Karpas-422 (cell line): ENCODE results near the genes UBASH3B, BSX and CLMP.

DNA sequence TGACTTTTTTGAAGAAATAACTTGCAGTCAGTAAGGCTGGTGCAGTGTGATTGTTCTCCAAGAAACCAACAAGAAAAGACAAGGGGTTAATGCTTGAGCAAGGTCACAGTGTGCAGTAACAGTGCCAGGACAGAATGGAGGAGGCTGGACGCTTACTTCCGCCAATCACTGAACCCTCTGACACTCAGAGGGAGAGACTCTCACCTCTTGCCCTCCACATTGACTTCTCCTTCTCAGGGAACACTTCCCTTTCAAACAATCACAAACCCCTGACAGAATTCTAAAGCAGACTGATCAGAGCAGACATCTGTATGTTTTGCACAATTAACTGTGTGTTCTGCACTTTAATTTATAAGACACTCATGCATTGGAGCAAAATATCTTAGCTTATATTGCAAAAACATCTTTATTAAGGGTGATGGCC lies 228.4 kb downstream of the BLID start:
- PRO-cap, result no peak
- RAMPAGE, long total RNA, result no peak

GRCh38 chr11:122101122-122101418 lies 14.9 kb downstream of the BLID start:
- PRO-cap, result no peak
- RAMPAGE, long total RNA, result no peak

DNA sequence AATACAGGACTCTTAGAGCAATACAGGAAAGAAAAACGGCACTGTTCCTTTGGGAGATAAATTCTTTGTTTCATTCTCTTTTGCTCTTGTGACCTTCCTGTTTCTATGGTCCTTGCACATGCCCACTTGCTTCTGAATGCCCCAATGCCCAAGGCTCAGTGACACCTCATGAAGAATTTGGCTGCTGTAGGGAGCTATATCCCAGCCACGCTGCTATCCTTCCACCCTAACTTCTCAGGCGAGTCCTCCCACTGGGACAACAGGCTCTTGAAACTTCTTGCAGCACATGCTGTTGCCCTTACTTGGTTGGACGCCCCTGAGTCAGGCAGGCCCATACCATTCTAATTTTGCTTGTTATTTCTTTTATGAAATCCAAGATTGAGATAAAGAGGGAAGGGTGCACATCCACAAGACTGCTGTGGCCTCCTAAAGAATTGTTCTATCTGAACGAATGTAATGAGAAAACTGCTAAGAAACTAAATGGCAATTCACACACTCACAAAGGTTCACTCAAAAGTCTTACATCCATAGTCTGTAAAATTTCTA lies 57.6 kb upstream of the BLID start:
- PRO-cap, result no peak
- RAMPAGE, long total RNA, result no peak

GRCh38 chr11:122202719-122203582 lies 86.9 kb upstream of the BLID start:
- PRO-cap, result no peak
- RAMPAGE, long total RNA, result no peak

GRCh38 chr11:122207386-122208326 lies 91.6 kb upstream of the BLID start:
- PRO-cap, result no peak
- RAMPAGE, long total RNA, result no peak

DNA sequence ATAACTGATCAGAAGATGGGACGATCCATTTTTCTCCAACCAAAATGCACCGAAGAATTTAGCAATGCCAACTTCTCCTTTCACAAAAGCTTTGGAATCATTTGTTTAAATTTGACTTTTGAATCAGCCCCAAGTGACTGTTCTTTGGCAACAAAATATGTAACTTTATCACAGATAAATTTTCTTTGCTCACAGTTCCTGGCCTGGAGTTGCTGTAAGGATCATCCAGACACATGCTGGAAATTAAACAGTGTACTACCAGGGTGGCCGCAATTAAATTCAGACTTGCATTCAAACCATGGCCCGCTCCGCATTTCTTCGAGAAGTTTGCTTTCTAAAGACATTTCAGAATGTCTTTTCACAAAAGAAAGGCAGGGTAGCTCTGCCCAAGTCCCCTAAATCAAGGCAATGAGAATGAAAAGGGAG lies 189.4 kb upstream of the BLID start:
- PRO-cap, result no peak
- RAMPAGE, long total RNA, result no peak

GRCh38 chr11:122655444-122656159 lies at the start of gene UBASH3B:
Gene UBASH3B, plus strand, starts transcription at chr11:122655722.
- PRO-cap, result unidirectional peak, plus-strand start at chr11:122655894
- RAMPAGE, long total RNA, result no peak

DNA sequence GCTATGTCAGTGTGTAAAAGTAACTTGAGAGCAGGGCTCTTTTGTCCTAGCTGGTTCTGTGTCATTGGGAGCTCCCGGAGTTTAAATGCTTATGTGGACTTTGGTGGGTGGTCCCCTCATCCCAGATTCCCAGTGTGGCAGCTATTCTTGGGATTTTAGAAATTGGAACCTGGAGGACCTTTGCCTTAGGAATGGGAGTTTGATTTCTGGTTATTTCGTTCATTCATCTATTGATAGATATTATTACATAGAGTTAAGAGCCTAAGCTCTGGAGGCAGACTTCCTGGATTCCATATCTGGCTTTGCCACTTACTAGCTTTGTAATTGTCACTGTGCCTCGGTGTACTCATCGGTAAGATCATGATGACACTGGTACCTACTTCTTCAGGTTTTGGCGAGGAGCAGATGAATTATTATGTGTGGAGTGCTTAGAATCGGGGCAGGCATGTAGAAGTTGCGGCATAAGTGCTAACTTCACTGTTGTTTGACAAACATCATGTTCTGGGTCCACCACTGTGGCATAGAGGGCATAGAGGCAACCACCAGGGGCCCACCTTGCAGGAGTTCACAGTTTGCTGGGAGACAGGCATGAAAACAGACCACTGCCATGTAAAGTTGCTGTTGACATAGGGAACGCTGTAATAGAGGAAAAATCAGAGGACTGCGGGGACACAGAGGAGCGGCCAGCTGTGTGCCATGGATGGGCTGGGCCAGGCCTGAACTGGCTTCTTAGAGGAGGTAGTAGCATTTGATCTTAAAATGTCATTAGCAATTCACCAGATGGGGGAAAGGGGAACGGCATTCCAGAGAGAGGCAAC lies 68.6 kb downstream of the UBASH3B start:
- PRO-cap, result no peak
- RAMPAGE, long total RNA, result no peak

- PRO-cap, result no peak
- RAMPAGE, long total RNA, result no peak
Measured at GRCh38 chr11:122789041-122789268, 49.3 kb upstream of the CRTAM start.

DNA sequence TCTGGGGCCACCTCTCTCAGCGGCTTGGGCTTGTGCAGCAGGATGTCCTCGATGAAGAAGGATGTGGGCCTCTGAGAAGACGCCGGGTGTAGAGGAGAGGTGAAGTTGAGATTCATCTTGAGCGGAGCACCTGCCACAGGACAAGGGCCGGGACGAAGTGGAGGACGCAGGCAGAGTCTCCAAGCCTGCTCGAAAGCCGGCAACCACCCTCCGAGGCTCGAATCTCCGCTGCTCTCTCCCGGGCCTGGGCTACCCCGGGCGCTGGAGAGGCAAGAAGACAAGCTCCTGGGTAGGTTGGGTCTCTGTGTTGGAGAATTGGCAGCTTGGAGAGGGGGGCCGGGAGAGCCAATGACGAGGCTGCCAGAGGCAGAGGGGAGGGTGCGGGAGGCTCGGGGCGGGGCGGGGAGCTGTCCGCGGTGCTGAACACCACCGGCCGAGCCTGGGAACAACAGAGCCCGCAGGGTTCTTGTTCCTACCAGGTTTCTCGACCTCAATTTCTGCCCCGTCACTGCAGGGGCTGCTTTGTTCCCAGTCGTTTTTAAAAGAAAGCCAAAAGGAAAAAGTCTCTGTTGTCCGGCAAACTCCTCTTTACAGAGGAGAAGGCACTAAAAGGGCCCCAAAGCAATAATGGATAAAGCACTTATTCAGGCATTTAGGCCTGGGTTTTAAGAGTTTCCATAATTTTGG lies at the start of gene BSX:
Gene BSX (minus strand): TSS at position 279 of the 687 bp plus-strand sequence.
- PRO-cap, result no peak
- RAMPAGE, long total RNA, result no peak

- PRO-cap, result no peak
- RAMPAGE, long total RNA, result no peak
Measured at GRCh38 chr11:123122059-123123017, 60.4 kb upstream of the HSPA8 start.

DNA sequence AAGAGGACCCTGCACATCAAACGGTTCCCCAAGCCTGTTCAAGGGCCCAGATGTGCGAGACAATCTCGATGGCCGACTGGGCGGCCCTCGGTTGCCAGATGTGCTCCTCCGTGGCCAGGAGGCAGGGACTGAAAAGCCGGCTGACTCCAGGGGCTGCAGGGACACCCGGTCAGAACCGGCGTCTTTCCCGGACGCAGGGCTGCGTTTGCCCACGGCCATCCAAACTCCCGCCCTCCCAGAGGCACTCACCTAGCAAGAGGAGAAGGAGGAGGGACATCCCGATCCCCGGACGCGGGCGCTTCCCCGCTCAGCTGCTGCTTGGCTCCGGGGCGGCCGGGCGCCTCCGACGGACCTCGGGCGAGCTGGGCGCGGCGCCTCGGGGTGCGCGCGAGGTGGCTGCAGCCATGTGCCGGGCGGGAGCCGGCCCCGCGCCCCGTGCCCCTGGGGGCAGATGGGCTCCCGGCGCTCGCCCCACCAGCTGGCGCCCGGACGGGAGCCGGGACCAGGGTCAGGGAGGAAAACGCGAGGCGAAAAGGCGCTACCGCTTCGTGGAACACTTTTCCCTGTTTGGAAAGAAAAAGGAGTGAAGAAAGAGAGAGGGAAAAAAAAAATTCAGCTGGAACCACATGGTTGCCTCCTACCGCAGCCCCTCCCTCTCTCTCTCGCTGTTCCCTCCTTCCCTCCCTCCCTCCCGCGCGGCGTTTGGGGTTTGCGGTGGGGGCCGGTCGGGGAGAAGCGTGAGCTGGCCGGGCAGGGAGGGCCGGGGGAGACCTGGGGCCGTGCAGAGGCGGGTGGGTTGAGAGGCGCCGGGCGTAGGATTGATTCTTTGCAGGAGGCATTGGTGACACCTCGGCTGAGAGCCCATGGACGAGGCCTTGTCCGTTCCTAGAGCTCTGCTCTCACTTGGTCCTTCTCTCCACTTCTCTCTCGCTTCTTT lies at the start of gene CLMP:
Gene CLMP (minus strand): TSS at position 585 of the 937 bp plus-strand sequence.
- PRO-cap, result no peak
- RAMPAGE, long total RNA, result no peak

DNA sequence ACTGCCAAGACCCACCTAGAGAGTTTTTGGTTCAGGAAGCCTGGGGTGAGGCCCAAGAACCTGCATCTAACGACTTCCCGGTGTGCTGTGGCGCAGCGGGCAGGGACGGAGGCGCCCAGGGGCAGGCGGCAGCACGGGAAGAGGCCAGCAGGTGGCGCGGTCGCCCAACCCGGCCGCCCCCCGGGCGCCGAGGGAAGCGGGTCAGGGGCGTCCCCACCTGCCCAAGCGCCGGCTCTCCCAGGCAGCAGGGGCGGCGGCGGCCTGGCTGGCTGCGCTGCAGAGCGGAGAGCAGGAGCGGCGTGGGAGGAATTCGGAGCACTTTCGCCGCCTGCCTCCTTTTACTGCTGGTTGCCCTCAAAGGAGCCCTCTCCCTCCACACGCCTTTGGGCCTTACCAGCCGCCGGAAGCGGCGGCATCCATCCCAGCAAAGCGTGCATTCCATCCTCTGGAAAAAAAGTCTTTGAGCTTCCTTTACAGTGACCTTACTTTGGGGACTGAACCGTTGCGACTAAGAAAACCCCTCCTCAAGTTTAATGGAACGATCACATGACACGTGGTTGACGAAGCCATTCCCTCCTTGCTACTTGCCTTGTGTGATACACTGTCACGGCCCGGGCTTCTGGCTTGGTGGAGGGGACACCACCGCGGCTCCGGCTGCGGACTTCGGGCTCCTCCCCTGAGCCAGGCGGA lies 106.8 kb upstream of the CLMP start:
- PRO-cap, result no peak
- RAMPAGE, long total RNA, result no peak

DNA sequence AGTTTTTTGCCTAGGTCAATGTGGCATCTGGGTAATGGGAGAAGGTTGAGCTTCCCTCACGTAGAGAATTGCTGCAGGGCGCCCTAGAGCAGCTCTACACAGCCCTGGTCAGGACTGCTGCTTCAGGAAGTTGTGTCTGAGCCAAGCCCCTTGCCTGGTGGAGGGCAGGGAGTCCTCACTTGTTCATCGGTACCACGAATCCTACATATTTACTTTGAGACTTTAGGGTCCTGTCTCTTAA lies 1.6 kb downstream of the GRAMD1B start:
- PRO-cap, result no peak
- RAMPAGE, long total RNA, result no peak

DNA sequence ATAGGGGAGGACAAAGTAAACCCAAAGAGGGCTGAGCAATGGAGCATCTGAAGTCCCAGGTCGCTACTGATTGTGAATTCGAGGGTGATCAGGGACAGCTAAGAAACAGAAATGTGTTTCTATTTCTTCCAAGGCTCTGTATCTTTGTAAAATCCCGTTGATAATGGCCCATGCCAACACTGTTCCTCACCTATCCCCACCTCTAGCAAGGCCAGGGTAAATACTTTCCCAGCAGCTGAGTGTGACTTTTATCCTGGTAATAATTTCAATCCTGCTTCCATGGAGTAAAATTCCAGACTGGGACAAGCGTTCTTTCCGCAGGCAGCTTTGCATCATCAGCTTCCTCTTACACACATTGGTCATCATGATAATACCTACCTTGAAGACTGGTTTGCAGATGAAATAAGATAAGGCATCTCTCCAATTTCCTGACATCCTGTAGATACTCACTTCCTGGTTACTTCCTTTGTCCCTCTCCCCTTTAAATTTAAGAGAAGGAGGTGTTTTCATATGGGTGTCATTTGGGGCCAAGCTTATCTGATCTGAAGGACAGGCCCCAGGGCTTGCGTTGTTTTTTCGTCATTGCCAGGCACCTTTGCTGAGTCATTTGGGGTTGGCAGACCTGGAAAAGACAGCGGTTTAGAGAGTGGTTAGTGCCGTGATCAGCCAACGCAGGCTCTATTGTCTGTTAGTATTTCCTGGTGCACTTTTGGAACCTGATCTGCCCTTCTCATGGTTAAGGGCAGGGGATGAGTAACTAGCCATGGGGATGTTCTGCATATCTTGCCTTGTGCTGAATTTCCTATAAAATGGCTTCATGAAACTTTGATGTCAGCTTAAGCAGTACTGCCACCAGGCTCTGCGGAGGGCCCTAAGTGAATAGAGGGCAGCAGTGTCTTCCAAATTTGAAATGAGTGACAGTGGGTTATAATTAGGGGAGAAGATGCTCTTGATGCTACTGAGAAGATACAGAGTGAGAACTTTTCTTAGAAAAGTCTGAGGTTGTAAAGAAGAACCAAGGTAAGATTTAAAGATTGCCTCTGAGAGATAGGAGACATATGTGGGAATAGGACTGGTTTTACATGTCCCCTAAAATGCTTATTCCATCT lies 24.1 kb downstream of the GRAMD1B start:
- PRO-cap, result no peak
- RAMPAGE, long total RNA, result no peak

DNA sequence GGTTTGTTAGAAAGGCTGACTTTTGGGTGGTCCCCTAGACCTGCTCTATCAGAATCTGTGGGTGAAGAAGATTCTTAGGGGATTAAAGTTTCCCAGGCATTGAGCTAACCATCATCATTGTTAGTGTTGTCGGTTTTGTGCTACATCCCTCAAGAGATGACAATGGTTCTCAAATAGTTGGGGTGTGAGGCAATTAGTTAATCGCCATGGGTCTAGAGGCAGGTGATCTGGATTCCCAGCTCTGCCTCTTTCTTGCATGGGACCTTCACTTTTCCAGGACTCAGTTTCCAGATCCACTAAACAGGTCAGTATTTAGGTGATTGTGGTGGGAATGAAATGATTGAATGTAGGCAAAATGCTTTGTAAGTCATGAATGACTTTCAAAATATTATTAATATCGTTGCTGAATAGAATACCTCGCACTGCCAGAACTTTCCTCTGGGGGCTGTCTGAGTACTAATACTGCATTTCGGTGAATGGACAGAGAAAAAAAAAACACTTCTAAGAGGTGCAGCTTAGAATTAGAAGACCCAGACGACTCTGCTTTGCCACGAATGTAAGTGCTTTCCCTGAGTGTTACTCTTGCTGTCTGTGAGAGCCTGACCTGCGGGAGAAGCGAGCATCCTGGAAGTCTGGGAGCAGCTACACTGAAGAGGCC lies 95.2 kb downstream of the SCN3B start:
- PRO-cap, result no peak
- RAMPAGE, long total RNA, result no peak

DNA sequence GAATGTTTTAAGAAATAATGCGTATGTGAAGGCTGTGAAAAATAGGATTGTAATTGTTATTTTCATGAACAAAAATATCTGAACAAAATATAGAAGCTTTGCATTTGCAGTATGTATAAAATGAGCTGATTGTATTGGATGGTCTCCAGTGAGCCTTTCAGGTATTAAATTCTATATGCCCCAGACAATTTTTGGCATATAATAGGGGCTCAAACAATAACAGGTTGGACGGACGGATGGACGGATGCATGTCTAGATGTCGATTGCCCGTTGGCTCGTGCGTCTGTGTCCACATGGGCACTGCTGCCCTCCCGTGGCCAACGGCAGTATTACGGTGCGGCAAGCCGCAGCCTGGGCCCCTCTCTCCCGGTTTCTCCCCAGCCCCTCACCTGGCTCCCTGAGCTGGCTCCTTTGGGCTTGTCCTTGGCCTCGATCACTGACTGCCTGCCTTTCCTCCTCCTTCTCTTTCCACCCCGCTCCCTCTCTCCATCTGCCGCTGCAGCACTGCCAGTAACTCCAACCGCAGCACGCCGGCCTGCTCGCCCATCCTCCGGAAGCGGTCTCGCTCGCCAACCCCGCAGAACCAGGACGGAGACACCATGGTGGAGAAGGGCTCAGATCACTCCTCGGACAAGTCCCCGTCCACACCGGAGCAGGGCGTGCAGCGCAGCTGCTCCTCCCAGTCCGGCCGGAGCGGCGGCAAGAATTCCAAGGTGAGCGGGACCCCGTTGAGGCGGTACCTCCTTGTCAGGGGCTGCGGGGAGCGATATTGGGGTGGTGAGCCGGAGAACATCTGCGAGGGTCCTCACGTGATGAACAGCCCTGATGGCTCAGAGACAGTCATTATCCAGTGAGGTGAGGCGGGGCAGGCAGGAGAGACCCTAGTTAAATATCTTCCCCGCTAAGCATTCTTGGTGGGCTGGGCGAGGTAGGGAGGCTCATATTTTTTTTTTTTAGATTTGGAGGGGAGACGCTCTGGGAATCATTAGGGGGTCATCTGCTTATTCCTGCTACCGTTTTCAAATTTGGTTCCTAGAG lies 77.2 kb downstream of the SCN3B start:
- PRO-cap, result no peak
- RAMPAGE, long total RNA, result no peak

DNA sequence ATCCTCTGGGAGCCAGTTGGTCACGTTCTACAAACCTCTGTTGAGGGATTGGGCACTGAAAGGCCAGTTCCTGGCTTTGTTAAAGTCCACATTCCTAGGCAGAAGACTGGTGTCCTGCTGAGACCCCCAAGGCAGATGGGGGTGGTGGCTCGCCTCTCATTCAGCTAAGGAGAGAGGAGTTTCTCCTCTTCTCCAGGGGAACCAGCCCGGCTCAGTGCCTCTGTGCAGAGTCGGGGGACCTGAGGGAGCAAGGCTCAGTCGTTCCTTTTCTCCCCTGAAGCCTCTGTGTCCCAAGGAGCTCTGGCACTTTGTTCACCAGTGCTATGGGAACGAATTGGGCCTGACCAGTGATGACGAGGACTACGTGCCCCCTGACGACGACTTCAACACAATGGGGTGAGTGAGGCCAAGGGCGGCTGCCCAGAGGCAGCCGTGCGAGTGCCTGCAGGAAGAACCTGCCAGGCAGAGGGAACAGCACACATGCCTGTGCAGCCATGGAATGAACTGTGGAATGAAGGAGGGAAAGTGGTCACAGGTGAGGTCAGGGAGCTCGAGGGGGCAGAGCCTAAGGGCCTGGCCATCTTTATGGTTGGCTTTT lies 51.2 kb downstream of the SCN3B start:
- PRO-cap, result no peak
- RAMPAGE, long total RNA, result no peak

DNA sequence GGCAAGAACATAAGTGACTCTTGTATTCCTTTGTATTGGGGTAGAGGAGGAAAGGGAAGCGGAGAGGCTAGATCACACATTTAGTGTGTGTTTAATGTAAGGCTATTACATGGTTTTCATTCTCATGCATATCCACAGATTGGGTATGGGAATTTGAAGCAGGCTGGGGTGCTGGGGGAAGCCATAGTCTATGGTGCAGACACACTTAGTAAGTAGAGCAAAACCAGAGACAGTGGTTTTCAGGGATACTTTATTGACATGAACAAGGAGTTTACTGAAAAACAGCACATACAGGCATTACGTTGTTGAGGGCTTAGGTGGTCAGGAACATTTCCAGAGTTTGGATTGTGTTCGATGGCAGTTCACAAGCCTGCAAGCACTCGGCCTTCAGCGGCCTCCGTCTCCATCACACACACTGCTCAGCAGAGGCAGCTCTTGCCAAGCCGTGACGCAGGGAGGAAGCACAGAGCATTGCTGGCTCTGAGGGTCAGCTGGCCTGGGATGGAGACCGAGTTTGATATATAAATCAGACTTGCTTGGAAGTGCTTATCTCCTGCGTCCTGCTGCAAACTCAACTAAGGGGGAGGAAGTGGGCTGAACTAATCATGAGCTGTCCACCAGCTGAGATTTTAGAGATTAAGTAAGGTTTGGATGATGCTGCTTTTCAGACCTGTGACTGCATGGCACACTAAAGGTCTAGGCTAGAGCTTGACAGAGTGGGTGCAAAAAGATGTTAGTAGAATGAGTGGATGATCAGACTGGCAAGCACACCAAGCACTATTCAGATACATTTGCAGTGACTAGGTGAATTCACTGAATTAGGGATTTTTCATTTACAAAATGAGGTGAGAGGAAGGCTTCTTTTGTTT lies 25.2 kb downstream of the SCN3B start:
- PRO-cap, result no peak
- RAMPAGE, long total RNA, result no peak

- PRO-cap, result no peak
- RAMPAGE, long total RNA, result no peak
Measured at GRCh38 chr11:123822489-123823144, 16.5 kb upstream of the OR6M1 start.